Left cardiac atrium (tissue), 1 donor: Measurements from ENCODE around the genes ZNF652 and KAT7.

GRCh38 chr17:49192996-49193217, 17.5 kb downstream of the GNGT2 start:
- PRO-cap, result bidirectional peak, plus-strand start at chr17:49193079, minus-strand start at chr17:49192914

DNA sequence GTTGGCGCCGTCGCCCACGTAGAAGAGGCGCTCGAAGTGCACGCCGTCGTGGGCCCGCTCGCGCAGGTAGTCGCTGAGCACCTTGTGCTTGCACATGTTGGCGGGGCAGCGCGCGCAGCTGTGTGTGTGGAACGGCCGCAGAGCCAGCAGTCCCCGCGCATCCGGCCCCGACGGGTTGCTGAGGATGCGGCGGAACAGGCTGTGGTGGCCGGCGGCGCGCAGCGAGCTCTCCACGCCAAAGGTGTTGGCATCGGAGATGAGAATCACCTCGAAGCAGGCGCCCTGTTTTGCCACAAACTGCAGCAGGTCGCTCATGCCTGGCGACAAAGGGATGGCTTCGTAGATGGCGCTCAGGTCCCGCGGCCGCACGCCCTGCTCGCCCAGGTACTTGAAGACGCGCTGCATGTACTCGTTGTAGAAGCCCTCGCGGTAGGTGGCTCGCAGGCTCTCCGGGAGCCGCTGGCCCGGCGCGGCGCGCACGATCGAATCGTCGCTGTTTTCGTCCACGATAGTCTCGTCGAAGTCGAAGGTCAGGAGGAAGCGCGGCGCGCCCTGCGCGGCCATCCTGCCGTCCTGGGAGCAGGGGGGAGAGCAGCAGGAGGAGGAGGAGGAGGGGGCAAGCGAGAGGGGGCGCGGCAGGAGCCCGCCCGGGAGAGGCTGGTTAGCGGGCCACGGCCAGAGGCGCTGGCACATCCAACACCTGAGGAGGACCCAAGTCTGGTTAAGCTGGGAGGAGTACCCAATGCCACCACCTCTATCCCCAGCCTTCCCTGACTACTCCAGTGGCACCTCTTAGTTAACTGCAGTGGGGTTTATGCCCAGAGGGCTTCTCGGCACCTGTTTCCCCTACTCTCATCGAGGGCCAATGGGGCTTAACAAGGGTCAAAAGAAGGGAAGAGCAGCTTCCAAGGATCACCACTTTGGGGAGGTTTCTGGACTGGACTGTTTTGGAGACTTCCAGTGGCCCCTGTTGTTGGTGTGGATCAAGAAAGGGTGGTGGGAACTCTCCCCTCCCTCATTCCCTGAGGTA, 5.8 kb downstream of the PHOSPHO1 start:
- PRO-cap, result no peak

DNA sequence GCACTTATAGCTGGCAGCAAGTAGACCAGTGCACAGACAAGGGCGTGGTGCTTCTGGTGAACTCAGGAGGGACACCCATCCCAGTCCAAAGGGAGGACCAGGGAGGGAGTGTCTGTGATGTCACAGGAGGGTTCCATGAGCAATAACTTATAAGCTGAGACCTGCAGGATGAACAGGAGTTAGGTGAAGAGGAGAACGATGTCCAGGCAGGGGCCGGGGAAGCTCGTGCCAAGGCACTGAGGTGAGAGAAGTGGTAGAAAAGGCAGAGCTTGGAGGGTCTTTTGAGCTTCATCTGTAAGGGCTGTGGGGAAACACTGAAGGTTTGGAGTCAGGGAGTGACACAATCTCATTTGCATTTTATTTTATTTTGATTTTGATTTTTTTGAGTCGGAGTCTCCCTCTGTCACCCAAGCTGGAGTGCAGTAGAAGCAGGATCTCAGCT, 17.5 kb upstream of the PHOSPHO1 start:
- PRO-cap, result no peak

DNA sequence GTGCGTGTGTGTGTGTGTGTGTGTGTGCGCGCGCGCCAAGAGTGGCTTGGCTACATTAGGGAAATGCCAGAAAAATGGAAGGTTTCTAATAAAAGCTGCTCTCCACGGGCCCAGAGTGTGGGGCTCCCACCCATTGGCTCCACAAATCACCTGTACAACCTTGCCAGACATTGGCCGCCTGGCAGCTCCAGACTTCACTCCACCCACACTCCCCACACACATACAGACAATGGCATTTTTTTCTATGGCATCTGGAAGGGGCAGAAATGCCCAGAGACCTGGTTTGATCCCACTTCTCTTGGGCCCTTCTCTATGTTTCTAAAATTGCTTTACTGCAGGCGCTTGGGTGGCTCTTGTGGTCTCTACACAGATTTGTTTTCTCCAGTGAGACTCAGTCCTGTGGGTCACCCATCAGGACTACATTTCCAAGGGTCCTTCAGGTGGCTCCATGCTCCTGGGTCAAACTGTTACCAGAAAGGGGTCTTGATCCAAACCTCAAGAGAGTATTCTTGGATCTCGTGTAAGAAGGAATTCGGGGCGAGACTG, 30.5 kb upstream of the PHOSPHO1 start:
- PRO-cap, result no peak

DNA sequence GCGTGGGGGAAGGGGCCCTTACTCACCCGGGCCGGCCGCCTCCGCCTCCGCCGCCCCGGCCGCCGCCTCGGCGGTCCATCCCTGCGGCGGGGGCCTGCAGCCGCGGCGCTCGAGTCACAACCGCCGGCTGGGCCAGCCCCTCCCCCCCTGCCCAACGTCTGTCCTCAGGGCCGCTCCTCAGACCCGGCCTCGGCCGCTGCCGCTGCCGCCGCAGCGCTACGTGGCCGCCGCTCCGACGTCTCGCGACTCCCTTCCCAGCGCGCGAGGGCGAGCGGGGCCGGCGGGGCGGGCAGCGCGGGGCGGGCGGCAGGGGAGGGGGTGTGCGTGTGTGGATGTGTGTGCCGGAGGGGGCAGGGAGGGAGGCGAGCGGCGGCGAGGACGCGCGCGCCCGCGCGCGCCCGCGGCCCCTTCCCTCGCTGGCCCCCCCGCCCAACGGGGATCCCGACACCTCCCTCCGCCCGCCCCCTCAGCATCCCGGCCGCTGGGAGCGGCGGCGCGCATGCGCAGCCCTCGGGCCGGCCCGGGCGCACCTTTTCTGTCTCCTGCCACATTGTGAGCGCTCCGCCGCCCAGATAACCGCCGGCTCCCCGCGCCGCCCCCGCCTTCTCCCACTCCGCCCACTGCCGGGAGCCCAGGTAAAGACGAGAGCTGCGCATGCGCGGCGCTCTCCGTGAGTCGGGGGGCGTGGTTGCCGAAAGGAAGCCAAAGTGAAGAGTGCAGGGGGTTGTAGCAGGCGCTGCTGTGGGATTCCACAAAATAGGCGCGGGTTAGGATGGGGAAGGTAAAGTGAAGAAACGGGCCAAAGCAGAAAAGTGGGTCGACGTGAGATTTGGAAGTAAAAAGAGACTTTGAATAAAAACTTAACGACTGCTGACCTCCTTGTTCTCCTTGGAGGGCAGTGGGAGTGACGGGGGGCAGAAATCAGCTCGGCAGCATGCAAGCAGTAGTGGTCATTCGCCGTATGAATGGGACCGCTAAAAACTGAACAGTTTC, at the start of gene ZNF652:
Gene ZNF652 (minus strand): TSS at position 368 of the 993 bp plus-strand sequence.
- PRO-cap, result unidirectional peak, minus-strand start at position 149 of the sequence; bidirectional peak, plus-strand start at position 500 of the sequence, minus-strand start at position 218 of the sequence

- PRO-cap, result no peak
Measured at GRCh38 chr17:49366635-49367034, 4.6 kb upstream of the ZNF652 start.

GRCh38 chr17:49604416-49604936, 28.8 kb downstream of the NXPH3 start:
- PRO-cap, result no peak

DNA sequence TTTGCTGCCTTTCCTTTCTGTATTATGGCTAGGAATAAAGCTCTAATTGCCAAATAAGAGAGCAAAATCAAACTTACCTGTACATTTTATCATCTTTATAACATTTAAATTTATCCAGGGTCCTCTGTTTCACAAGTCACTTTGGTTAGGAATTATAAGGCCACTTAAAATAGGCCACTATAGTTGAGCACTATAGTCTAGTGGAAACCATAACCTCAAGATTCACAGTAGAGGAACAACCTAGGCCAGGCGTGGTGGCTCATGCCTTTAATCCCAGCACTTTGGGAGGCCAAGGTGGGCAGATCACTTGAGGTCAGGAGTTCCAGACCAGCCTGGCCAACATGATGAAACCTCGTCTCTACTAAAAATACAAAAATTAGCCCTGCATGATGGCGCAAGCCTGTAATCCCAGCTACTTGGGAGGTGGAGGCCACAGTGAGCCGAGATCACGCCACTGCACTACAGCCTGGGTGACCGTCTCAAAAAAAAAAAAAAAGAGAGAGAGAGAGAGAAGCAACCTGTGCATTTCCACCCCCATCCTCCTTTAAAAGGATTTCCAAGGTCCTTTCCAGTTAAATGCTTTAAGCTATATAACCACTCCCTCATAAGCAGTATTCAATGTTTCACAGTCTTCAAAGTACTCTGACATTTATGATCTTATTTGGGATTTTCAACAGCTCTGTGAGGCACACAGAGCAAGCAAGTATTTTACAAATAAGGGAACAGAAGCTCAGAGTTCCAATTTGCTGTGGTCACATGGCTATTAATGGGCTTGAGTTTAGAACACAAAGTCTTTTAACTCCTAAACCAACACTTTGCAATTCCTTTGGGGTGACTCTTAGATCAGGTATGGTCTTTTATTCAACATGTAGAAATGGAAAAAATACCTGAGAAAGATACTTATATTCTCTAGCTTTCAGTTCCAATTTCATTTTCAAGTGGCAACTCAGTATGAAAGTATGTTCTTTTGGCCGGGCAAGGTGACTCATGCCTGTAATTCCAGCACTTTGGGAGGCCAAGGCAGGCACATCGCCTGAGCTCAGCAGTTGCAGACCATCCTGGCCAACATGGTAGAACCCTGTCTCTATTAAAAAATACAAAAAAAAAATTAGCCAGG, 31.5 kb downstream of the SPOP start:
- PRO-cap, result unidirectional peak, minus-strand start at position 546 of the sequence

DNA sequence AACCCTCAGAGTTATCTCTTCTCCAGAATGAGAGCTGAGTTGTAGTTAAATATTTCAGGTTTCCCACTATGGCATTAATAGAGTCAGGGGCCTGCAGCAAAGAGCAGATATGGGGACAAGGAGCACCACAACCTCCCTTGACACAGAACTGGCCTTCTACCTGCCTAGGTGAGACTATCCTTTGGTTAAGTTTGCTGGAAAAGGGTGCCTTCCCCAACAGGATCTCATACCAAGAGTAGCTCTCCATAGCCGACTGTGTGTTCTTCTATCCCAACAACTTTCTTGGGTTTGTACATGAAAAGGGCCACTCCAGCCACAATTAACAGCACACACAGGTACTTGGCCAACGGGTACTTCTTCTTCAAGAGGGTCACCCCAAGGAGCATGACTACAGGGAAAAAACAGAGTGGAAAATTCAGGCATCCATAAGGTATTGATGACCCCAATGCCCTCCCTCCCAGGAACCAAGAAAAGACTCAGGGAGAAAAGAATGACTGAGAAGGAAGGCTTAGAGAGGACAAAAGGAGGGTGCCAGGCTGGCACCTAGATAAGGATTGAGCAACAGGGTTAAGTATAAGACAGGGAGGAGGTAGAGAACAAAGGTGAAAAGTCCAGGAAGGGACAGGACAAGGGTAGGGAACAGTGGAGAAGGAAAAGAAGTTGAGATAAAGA, 2.7 kb downstream of the SLC35B1 start:
- PRO-cap, result no peak

- PRO-cap, result no peak
Measured at GRCh38 chr17:49715573-49716499, 8.1 kb upstream of the SLC35B1 start.

DNA sequence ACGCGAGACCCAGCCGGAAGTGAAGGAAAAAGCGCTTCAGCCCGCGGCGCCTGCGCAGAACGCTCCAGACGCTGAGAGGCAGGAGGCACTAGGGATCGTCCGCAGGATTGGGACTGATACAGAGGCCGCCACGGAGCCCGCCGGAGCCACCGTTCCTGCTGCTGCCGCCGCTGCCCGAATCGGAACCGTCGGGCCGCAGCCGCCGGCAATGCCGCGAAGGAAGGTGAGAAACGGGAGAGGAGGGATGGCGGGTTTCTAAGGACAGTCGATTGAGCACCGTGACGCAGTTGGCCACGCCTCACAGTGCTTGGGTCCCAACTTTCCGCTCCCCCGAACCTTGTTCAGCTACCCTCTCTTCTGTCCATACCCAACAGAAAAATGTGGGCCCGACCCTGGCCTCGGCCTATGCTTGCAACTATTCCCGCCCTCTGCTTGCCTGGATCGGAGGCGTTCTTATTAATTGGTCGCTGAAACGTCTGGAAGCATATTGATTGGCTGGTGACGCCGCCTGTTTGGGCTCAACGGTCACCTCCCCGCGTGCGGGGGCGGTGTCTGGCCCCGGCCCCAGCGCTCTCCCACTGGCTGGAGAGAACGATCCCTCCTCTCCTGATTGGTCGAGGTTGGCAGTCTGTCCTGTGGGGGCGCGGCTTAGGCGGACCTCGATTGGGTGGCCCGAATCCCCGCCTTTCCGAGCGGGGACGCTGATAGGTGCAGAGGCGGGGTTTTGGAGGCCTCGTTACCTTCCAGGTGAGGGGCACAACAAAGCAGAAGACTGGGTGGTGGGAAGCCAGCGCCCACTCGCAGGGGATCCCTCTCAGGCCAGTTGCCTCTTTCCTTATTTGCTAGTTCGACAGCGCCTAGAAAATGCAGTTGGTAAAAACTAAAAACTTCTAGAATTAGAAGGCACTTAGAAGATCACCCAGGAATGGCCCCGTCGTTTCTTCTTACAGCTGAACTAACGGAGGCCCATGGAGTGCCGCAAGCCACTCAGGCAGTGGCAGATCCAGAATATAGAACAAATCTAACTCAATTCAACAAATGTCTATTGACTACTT, at the start of gene KAT7:
Gene KAT7 (plus strand): TSS at position 55 of the 1,055 bp plus-strand sequence.
- PRO-cap, result bidirectional peak, plus-strand start at position 67 of the sequence, minus-strand start outside the sequence; bidirectional peak, plus-strand start at position 762 of the sequence, minus-strand start at position 430 of the sequence

DNA sequence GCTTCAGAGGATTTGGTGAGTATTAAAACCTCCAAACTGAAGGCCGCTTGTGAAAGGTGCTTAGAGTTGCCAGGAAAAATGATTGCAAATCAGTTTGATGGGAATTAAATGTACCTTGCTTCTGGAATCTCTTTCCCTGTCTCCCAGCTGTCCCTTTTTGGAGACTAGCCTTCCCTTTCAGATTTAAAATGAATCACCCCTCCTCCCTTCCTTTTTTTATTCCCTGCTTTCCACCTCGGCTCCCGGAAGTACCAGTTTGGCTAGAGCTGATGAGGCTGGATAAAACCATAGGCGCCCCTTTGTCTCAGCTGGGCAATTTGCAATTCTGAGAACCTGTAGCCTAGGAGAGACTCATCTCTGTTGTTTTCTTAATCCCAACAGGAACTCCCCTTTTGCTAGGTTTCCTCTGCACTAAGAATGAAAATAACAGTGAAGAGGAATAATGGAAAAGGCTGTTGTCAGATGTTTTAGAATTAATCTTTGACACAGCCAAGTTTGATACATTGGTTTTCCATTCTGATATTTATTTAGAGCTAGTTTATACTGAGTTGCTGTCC, 27.5 kb downstream of the KAT7 start:
- PRO-cap, result no peak

GRCh38 chr17:50062167-50062889, 6.4 kb downstream of the ITGA3 start:
- PRO-cap, result bidirectional peak, plus-strand start at chr17:50062839, minus-strand start at chr17:50062556

GRCh38 chr17:50097915-50098624, 2.9 kb downstream of the PDK2 start:
- PRO-cap, result no peak

DNA sequence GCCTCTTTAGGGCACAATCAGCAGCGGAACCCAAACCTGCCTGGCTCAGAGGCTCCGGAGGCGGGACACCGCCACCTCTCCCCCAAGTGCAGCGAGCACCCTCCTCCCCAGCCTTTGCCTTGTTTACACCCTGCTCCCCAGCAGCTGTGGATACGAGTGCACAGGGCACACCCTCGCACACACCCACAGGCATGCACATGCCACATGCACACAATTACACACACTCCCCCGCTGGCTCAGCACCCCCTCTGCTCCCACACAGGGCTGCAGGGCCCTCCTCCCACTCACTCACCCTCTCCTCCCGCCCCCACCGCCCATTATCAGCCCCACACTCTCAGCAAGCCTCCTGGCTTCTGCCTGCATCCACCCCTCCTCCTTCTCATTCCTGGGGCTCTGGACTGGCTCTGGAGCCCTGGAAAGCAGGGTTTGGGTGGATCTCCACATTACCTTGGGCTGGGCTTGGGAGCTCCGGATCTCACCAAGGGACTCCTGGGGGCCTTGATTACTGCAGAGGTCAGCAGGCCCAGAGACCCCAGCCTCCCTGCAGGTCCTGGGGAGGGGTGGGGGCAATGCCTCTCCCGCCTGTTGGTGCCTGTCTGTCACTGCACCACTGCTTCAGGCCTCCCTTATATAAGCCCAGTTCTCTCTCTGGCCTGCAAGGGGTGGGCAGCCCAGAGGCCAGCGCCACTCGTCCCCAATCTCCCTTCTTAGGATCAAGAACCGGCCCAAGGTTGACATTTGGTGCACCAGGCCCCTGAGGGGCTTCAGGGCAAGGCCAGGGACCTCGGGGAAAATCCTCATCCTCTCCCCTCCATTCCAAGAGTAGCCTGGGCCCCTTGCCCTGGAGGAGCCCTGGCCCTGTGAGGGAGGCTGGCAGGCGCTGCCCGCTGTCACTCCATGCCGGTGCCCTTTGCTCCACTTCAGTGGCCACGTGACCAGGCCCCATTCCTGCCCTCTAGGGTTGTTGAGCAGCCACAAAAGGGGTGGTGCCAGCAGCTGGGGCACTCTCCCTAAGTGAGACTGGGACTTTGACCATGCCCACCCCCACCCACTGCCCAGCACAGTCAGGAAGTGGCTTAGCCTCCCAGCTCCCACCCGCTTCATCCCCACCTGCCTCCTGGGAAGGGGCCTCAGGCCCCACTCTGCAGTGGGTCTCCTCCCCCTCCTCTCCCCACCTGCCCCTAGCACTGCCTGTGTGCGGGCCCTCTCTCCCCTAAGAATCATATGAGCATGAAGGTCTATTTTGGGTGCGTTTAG, 6.7 kb downstream of the PDK2 start:
- PRO-cap, result unidirectional peak, plus-strand start at position 382 of the sequence; bidirectional peak, plus-strand start at position 975 of the sequence, minus-strand start at position 862 of the sequence

DNA sequence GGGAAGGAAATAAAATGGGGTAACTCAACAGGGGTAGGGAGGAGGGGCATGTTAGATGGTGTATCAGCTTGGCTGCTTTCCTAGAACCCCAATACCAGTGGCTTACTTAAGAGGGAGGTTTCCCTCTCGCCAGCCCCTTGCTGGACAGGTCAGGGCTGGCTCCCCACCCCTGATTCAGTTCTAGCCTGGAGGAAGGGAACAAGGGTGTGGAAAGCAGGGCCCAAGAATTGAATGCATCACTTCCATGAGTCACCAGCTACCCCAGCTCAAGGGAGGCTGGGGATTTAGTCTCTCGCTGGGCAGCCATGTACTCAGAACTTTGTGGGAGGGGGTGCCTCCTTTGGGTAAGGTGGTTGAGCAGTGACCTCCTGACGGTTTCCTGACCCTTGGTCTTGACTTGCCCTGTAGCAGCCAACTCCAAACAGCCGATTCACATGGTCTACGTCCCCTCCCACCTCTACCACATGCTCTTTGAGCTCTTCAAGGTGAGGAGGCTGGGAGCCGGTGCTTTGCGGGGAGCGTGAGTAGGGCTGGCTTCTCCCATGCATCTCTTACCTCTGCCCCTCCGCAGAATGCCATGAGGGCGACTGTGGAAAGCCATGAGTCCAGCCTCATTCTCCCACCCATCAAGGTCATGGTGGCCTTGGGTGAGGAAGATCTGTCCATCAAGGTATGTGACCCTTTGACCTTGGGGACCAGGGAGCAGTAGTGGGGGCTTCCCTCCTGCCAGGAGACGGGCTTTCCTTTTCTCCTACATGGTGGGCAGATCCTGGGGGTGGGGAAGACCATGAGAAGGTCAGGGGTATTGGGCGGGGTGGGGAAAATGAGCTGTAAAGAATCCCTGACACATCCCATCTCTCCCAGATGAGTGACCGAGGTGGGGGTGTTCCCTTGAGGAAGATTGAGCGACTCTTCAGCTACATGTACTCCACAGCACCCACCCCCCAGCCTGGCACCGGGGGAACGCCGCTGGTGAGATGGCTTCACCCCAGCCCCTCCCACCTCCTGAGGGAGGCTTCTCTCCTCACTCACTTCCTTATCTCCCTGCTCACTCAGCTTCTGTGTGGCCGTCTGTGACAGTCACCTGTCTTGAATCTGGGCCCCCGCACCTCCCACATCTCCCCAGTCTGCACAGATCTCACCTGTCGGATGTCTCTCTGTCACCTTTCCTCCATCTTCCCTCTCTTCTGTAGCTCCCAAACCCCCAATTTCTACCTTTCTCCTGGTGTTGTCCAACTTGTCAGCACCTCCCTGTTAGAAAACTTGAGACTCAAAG, 13.0 kb downstream of the PDK2 start:
- PRO-cap, result no peak

GRCh38 chr17:50112787-50113228, 17.2 kb downstream of the SAMD14 start:
- PRO-cap, result no peak

DNA sequence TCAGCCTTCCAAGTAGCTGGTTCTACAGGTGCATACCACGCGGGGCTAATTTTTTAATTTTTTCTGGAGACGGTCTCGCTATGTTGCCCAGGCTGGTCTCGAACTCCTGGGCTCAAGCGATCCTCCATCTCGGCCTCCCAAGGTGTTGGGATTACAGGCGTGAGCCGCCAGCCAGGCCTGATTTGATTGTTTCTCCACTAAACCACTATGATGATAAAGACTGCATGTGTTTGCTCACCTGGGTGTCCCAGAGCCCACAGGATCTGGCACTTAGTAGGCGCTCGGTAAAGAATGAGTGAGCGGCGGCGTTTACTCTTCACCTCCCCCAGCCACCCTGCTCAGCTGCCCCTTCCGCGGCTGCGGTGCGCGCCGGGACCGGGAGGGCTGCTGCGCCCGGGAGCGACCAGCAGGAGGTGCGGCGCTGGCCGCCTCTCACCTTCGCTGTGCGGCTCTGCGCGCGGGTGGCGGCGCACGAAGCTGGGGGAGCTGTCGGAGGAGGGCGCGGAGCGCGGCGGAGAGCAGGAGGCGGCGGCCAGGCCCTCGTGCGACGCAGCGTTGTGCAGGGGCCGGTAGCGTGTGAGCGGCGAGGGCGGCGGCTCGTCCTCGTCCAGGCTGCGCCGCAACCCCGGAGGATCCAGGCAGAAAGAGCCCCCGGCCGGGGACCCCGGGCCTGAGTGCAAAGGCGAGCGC, 12.8 kb downstream of the SAMD14 start:
- PRO-cap, result unidirectional peak, plus-strand start at position 502 of the sequence

DNA sequence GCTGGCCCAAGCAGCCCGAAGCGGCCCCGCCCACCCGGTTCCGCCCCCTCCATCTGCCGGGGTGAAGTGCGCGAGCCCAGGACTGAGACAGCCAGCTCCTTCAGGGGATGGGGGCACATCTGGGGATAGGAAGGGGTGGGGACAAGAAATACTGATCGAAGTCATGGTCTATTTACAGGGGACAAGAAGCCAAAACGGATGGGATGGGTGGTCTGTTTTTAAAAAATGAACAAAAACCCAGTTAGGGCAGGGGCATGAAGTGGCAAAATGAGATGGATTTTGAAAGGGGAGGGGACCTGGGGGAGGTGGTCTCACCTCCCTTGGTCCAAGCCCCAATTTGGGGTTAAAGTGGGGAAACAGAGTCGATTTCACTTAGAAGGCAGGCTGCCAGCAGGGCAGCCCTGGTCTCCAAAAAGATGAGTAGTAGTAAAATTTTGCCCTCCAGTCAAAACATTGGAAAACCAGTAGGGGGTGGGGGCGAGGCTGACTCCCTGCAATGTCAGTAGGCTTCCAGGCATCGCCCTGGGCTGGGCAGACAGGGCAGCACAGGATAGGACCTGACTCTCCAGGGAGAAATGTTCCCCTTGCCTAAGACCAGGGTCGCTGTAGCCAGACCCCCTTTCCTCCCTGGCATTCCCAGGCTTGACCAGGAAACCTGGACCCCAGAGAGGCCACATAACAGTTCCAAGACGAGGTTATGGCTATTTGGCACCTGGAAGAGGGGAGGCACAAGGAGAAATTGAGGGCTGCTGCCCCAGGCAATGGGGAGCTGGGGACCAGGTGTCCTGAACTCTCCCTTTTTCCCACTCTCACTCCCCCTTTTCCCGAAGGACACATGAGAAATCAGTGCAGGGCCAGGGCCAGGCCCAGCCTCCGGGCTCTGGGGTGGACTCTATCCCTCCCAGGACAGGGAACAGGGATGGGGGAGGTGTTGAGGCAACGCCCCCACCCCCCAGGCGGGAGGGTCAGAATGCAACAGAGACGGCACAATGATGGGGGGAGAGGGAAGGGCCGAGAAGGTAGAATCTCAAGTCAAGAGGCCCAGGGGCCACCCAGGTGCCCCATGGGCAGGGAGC, 4.2 kb upstream of the SAMD14 start:
- PRO-cap, result no peak

- PRO-cap, result no peak
Measured at GRCh38 chr17:50149710-50150650, 497 bp downstream of the PPP1R9B start.